Paraaortic lymph node (tissue), 1 donor: ENCODE data around the genes FANCF, GAS2, CCDC179 and MPPED2.

- PRO-cap: no peak
Observed at GRCh38 chr11:19958383-19958955, 201.8 kb downstream of the DBX1 start.

GRCh38 chr11:19979398-19980326, 180.6 kb downstream of the DBX1 start:
- PRO-cap: no peak

- PRO-cap: no peak
Observed at GRCh38 chr11:20002684-20003259, 157.5 kb downstream of the DBX1 start.

GRCh38 chr11:20019240-20020111, 140.8 kb downstream of the DBX1 start:
- PRO-cap: no peak

DNA sequence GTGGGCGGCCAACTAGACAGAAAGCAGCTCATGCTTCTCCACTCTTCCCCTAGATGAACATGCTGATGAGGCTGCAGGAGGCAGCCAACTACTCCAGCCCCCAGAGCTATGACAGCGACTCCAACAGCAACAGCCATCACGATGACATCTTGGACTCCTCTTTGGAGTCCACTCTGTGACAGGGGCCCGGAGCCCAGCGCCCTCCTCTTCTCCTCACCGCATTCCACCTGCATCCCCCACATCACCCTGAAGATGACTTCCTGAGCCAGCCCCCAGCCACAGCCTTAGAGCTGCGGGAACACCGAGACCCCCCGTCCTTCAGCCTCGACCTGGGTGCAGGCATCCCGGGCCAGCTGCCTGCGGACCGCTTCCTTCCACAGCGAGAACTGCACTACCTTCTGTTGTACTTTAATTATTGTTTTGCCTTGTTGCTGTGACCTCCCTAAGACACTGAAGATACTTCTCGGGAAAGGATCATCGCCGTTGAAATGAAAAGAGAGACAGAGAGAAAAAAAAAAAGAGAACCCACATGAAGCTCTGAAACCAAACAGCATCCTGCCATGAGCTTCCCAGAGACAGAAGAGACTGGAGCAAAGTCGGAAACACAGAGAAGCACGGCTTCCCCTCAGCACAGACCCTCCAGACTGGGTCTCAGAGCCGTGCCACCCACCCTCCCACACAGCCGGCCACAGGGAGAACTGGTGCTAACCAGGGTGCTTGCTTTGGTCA, 42.0 kb downstream of the DBX1 start:
- PRO-cap: no peak

GRCh38 chr11:20120875-20121643, 39.2 kb downstream of the DBX1 start:
- PRO-cap: no peak

DNA sequence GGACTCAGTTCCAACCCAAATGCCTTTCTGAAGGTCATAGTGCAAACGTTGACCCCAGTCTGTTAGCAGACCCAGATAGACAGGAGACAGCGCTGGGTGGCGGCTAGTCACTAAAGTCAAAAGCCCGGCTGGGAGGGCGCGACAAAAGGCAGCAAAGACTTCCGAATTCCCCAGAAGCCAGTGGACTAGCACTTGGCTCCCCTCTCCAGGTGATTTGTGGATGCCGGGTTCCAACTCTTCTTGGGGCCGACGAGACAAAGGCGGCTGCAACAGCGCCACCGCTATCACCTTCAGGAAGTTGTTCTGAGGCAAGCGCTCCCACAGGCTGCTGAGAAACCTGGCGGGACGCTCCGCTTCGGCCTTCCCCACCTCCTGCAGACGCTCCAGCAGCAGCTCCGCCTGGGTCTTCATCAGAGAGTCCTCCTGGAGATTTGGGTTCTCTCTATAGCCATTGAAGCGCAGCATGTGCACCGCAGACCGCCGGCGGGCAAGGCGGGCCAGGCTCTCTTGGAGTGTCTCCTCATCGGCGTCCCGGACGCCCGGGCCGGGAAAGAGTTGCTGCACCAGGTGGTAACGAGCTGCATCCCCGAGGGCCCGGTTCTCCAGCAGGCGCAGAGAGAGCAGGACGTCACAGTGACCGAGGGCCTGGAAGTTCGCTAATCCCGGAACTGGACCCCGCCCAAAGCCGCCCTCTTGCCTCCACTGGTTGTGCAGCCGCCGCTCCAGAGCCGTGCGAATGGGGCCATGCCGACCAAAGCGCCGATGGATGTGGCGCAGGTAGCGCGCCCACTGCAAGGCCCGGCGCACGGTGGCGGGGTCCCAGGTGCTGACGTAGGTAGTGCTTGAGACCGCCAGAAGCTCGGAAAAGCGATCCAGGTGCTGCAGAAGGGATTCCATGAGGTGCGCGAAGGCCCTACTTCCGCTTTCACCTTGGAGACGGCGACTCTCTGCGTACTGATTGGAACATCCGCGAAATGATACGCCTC, at the start of gene FANCF:
Gene FANCF (minus strand): TSS at position 910 of the 986 bp plus-strand sequence.
- PRO-cap: bidirectional peak, plus-strand start outside the sequence, minus-strand start at position 912 of the sequence

- PRO-cap: no peak
Observed at GRCh38 chr11:22666423-22667498, at the start of gene GAS2. Gene GAS2 (plus strand): TSS chr11:22666611.

GRCh38 chr11:22860239-22860638, at the start of gene CCDC179:
Gene CCDC179 (minus strand): TSS chr11:22860474.
- PRO-cap: no peak

DNA sequence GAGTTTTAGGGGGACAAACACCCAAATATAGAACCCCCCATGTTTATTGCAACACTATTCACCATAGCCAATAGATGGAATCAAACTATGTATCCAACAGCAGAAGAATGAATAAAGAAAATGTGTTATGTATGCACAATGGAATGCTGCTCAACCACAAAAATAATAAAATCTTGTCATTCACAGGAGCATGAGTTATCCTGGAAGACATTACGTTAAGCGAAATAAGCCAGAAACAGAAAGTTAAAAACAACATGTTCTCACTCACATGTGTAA, 908.2 kb upstream of the ANO3 start:
- PRO-cap: no peak

GRCh38 chr11:26188521-26189100, 143.3 kb upstream of the ANO3 start:
- PRO-cap: no peak

DNA sequence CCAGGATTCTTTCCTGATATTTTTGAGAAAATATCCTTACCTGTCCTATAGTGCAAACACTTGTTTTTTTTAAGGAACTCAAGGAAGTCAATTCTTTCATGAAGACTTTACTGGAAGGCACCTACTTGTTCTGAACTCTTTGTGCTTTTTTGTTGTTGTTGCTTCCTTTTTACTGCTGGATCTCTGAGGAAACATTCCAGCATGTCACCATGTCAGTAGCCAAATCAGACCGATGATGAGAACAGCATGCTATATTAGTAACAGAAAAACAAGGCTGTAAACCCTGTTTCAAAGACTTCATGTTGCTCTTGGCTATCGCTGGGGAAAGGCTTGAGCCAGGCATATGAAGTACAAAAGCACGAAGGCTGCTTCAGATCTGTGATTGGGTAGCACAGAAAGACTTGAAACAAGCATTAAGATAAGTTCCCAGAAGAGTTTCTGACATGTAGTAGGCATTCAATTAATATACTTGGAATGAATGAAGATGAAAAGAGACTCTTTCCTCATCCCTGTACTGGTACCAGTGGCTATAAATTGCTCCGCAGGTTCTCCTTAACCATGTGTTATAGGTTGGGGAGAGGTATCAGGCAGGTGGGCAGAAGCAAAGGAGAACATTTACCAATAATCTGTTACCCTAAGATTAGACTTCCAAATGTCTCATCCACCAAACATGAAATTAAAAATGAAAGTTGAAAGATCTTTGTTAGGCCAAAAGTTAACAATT, 125.7 kb upstream of the SLC5A12 start:
- PRO-cap: no peak

GRCh38 chr11:26994474-26995249, 750 bp downstream of the FIBIN start:
- PRO-cap: no peak

DNA sequence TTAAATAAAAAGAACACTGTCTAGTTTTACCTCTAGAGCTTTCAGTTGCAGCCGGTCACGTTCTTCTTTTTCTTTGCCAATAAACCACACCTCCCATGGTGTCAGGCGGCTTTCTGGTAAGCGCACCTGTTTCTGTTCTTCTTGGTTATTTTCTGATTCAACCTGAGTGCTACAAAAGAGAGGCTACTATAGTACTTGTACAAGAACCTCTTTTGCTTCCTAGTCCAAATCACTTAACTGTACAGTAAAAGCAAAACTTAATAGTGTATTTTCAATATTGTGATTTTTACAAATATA, 5.7 kb downstream of the CCDC34 start:
- PRO-cap: no peak

- PRO-cap: no peak
Observed at GRCh38 chr11:27673864-27674368, 26.3 kb downstream of the BDNF start.

GRCh38 chr11:27934115-27934611, 173.8 kb downstream of the KIF18A start:
- PRO-cap: no peak

DNA sequence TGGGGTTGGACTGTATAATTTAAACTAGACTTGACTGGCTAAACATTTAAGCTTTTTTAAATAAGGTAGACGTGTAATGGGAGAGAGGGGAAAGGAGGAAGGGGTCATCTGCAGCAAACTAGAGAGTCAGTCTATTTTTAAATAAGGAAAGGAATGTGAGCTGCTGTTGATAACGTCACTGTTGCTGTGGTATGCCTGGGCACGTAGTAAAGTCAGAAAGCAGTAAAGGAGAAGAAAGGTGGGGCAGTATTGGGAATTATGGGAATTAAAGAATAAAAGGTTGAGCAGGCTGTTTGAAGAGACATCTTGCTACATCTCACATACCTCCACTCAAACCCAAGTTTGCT, 80.4 kb upstream of the FSHB start:
- PRO-cap: no peak

GRCh38 chr11:30586182-30587047, at the start of gene MPPED2:
Gene MPPED2 (minus strand): TSS chr11:30586353.
- PRO-cap: no peak

DNA sequence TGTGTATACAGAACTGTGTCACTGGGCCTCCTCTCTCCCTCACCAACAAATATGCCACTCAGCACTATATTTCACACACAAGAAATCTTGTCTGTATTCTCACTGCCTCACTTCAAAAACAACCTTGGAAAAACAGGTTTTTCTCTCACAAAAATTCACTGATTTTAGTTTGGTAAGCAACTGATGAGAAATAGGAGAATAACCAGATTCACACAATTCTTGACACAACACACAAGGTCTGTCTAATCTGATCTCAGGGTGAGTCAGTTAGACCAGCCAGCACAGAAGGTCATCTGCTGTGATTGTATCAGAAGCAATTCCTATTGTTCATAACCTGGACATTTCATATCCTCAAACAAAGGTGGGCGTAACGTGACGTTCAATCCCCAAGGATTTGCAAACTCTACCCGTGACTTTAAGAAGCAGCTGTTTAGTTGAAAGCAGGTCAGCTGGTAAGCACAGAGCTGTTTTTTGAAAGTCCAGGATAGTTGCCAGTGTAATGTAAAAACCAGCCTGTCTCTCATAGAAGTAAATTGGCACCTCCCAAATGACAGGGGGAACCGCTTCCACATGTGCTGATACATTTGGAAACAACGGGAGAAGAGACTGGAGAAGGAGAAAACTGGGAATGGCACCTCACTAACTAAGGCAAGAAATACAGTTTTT, 385.1 kb downstream of the DCDC1 start:
- PRO-cap: no peak

GRCh38 chr11:31806066-31806487, 5.0 kb downstream of the PAX6 start:
- PRO-cap: no peak